Measurements from ENCODE around the genes TAS1R2 and AKR7A2.

GRCh38 chr1:17502389-17502973 lies 37.0 kb upstream of the ARHGEF10L start:
- CAGE, long polyA plus RNA: no peak
- RRBS: no CpG with 5 or more reads among the region's 13 CpGs

- CAGE, long polyA plus RNA: no peak
- RRBS: no CpG with 5 or more reads among the region's 15 CpGs
Observed at GRCh38 chr1:17540674-17541553, 1.4 kb downstream of the ARHGEF10L start.

DNA sequence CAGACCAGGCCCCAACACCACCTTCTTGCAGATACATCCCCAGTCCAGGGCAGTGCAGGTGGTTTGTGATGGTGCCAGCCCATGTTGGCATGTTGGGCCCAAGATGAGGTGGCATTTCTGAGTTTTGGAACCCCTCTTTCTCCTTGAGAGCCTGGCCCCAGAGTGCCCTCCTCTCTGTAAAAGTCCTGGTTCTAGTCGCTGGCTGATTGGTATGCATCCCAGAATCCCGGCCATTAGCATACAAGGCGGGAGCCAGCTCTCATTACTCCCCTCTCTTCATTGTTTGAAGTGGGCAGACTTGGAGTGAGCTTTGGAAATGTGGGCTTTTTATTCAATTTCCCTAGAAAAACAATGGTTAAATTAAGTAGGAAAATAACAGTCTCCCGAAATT lies 7.8 kb downstream of the ARHGEF10L start:
- CAGE, long polyA plus RNA: no peak
- RRBS: no CpG with 5 or more reads among the region's 4 CpGs

GRCh38 chr1:17550626-17551720 lies 11.5 kb downstream of the ARHGEF10L start:
- CAGE, long polyA plus RNA: no peak
- RRBS: no CpG with 5 or more reads among the region's 17 CpGs

DNA sequence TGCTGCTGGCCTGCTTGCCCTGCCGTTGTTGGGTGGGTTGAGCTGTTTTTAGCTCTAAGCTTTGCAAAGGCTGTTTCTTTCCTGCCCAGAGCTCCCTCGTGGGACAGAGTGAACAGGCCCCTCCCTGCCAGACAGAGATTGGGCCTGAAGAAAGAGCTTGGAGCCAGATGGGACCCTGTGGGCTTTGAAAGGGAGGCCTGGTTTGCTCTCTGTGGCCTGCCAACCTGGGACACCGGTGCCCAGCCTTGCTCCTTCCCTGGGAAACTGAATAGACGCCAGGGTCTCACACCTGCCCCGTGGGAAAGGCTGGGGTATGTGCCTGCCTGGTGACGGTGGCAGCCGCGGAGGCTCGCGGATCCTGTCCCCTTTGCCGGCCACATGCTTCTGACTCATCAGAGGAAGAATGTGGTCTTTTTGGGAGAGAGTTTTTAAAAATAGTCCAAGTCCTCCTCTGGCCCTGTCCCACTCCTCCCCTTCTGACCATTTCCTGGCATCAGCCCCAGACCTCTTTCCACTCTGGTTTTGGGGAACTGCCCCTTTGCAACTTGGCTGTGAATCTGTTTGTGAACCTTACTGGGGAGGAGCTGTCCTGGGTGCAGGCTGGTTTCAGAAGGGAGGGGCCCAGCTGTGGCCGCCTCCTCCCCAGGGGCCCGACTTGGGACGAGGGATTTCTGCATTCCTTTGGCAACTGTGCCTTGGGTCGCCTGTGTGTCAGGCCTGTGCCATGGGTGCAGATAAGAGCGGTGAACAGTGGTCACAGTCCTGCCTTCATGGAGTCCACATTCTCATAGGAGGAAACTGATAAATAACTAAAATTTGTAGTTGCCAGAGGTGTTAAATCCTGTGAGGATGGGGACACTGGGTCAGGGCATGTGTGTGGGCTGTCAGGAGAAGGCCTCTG lies 30.2 kb downstream of the ARHGEF10L start:
- CAGE, long polyA plus RNA: no peak
- RRBS: no CpG with 5 or more reads among the region's 16 CpGs

DNA sequence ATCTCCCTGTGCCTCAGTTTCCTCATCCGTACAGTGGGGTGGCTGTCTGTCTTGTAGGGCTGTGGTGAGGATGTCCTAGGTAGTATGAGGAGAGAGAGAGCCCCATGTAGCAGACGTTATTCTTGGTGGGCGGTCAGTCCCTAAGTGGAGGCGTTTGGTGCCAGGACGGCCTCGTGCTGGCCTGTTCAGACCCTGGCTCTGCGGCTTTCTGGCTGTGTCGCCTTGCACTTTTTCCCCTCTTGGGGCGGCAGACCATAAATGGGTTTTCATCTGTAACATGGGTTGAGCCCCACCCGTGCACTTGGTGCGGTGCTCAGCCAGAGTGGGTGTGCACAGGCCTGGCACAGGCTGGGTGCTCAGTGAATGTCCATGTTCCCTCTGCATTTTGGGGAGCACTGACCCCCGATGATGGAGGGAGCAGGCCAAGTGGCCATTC lies 78.2 kb downstream of the ARHGEF10L start:
- CAGE, long polyA plus RNA: no peak
- RRBS: no CpG with 5 or more reads among the region's 12 CpGs

DNA sequence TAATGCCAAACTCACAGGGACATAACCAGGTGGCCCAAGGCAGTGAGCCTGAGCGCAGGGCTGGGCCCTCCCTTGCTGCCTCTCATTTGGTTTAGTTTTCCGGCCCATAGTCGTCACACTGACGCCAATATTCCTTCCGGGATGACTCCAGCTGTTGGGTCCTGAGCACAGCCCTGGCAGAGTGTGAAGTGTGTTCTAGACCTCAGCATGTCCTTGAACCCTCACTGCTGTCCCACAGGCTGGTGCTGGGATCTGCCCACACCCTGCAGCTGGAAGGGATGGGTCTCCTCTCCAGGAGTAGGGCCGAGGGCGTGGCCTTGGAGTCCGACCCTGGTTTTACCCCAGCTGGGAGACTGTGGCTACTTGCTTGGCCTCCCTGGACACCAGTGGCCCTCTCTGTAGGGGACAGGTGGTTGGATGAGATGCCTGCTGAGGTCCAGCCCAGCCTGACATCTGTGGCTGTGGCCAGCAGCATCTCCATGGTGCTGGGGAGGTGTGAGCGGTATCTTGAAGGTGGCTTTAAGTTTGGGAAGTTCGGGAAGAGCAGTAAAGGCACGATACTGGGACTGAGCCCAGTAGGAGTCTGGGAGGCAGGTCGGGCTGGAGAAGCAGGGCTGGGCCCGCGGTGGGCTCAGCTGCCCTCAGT lies 104.8 kb downstream of the ARHGEF10L start:
- CAGE, long polyA plus RNA: no peak
- RRBS: no CpG with 5 or more reads among the region's 14 CpGs

GRCh38 chr1:17646771-17647491 lies 107.4 kb downstream of the ARHGEF10L start:
- CAGE, long polyA plus RNA: no peak
- RRBS: no CpG with 5 or more reads among the region's 28 CpGs

DNA sequence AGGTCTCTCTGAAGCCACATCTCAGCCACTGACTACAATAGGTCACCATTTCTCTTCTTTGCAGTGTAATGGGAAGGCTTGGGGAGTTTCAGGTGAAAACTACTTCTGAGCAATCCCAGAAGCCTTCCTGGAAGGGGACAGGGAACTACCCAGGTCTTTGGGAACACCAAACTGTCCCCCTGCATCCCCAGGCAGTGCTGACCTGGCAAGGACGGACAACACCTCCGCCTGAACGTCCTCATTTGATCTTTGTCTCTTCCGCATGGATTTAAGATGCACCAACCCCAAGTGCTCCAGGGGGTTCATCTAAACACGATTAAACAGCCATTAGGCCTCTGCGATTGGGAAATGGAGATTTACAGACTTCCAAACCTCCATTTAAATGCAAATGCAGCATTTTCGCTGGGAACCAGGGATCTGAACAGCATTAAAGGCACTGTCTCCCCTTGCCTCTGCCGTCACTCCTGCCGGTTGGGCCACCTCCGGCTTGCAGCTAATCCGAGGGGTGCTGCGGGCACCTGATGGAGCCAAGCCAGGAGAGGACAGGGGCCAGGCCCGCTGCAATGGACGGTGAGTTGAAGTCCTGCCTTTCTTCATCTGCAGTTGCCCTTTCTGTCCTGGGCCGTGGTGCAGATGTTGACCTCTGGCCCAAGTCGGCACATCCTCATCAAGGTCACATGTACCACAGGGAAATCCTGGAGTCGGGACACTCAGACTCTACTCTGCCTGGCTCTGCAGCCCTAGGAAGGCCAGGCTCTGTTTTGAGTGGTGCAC lies 70.4 kb upstream of the KLHDC7A start:
- CAGE, long polyA plus RNA: no peak
- RRBS: no CpG with 5 or more reads among the region's 17 CpGs

DNA sequence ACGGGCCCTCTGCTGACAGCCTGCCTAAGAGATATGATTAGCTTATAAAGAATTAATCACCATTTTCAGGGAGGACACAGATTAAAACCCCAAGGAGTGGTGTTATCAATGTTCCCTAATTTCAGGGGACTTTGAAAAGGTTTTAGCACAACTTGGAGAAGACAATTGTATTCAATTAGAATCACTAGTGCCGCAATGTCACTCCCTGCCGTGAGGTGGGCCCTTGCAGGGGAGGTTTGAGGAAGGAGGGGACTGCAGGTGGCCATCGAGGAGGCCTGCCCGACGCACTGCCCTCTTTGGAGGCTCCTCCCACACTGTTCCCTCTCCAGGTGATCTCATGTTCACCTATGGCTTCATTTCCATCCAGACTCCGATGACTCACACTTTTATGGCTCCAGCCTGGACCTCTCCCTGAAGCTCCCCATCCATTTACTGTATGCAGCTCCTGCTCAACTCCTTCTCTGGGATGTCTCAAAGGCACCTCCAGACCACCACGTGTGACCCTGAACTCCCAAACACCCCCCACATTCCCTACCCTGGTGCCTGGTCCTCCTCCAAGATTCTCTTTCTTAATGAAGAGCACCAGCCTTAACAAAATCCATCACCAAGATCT lies 66.9 kb upstream of the KLHDC7A start:
- CAGE, long polyA plus RNA: no peak
- RRBS: no CpG with 5 or more reads among the region's 8 CpGs

DNA sequence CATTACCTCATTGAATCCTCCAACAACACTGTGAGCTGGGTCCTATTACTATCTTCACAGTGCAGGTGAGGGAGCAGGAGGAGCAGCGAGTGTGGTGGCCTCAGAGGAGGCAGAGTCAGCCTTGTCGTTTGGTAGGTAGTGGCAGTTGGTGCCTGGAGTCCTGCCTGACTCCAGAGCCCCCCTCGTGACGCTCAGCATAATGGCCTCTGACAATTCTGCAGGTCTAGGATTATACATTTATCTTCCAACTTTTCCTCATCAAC lies 23.2 kb upstream of the PAX7 start:
- CAGE, long polyA plus RNA: no peak
- RRBS: no CpG with 5 or more reads among the region's 4 CpGs

DNA sequence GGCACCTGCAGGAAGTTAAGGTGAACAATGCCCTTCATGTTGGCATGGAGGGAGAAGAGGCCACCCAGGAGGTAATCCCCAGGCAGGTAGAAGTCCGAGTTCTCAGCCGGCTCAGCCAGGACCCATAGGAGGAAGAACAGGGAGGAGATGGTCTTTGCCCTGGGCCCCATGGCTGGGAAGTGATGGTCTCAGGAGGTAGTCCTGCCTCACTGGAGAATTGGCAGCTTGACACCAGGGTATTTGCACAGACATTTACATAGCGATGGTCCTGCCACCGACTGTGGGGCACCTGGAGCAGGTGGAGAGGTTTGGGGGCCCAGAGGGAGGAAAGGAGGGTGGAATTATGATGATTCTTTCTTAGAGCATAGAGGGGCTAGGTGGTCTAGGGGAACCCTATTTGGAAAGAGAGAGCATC lies at the start of gene TAS1R2:
TSS of gene TAS1R2 (minus strand) at position 170 of the 415 bp plus-strand sequence.
- CAGE, long polyA plus RNA: no peak
- RRBS: no CpG with 5 or more reads among the region's 4 CpGs

DNA sequence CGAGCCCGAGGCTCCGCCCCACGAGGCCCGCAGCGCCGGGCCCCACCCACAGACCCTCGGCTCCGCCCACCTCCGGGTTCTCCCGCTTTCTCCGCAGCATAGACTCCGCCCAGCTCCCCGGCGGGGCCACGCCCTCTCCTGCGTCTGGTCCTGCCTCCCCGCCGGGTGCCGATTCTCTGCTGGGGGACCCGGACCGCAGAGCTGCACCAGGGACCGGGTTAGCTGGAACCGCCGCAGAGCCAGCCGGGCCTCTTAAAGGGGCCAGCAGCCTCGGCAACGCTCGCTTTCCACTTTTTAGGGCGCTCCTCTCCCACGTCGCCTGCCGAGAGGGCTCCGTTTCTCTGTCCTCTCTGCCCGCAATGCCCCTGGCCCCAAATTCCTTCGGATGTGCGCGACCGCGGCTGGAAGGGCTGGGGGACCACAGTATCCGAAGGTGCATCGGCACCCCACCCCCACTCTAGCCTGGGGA lies 325 bp upstream of the IFFO2 start:
- CAGE, long polyA plus RNA: no peak
- RRBS: under 1% methylated on average over 12 of the region's 42 CpGs

GRCh38 chr1:19084450-19084945 lies 125.6 kb downstream of the UBR4 start:
- CAGE, long polyA plus RNA: no peak
- RRBS: no CpG with 5 or more reads among the region's 19 CpGs

DNA sequence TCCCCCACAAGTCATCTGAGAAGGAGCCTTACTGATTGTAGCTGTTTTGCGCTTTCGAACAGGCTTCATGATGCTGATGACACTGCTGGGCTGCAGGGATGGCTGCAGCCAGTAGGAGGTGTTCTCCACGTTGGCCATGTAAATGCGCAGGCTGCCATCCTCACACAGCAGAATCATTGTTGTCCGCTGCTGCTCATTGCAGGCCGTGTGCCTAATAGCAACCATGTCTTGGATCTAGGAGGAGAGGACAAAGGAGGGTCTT lies 56.9 kb downstream of the UBR4 start:
- CAGE, long polyA plus RNA: no peak
- RRBS: no CpG with 5 or more reads among the region's 6 CpGs

DNA sequence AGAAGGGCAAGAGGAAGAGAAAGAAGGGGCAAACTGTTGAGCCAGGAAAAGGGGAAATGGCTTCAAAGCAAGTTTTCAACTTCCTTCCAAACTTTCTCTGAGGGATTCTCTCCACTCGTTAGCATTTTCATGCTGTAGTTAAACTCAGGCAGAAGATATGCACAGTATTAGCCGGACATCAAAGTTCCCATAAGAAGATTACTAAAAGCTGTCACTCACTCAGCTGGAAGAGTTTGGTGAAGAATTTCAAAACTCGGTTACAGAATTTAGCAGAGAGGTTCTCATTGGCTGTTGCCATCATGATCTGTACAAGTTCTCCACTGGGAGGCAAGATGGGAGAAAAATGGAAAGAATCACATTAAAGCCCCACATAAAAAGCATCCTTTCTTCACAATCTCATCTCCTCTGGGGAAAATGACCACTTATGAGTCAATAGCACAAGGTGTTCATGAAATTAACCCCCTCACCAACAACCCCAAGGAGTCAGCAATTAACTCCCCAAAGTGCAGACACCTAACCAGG lies 45.0 kb downstream of the UBR4 start:
- CAGE, long polyA plus RNA: no peak
- RRBS: no CpG with 5 or more reads among the region's 3 CpGs

- CAGE, long polyA plus RNA: no peak
- RRBS: no CpG with 5 or more reads among the region's 2 CpGs
Observed at GRCh38 chr1:19205499-19205944, 4.5 kb downstream of the UBR4 start.

- CAGE, long polyA plus RNA: no peak
- RRBS: 2% methylated on average over 58 of the region's 114 CpGs
Observed at GRCh38 chr1:19311554-19312604, at the start of gene AKR7A2. Gene AKR7A2, minus strand, starts transcription at chr1:19312144.

DNA sequence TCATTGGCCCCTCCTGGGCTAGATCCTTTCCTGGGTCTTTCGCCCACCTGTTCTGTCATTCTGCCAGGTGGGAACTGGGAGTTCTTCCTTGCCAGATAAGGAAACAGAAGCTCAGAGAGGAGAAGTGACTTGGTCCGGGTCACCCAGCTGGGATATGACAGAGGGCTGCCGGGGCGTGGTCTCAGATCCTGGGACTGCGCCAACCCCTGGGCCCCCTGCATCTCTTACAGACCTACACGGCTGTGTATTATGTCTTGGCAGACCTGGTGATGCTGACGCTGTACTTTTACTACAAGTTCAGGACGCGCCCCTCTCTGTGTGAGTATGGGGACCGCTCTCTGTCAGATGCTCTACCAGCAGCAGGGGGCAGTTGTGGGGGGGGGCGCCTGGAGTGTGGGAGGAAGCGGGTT lies 13.1 kb downstream of the SLC66A1 start:
- CAGE, long polyA plus RNA: no peak
- RRBS: no CpG with 5 or more reads among the region's 12 CpGs

GRCh38 chr1:19336207-19337240 lies 24.4 kb downstream of the SLC66A1 start:
- CAGE, long polyA plus RNA: no peak
- RRBS: no CpG with 5 or more reads among the region's 19 CpGs

Data from osteoblast (primary cell).